GM12892 (cell line): ENCODE results near the genes TMEM42, CCR1 and LRRC2.

- RRBS: no CpG with 5 or more reads among the region's 37 CpGs
Measured at GRCh38 chr3:44760716-44761502, 510 bp downstream of the KIAA1143 start.

DNA sequence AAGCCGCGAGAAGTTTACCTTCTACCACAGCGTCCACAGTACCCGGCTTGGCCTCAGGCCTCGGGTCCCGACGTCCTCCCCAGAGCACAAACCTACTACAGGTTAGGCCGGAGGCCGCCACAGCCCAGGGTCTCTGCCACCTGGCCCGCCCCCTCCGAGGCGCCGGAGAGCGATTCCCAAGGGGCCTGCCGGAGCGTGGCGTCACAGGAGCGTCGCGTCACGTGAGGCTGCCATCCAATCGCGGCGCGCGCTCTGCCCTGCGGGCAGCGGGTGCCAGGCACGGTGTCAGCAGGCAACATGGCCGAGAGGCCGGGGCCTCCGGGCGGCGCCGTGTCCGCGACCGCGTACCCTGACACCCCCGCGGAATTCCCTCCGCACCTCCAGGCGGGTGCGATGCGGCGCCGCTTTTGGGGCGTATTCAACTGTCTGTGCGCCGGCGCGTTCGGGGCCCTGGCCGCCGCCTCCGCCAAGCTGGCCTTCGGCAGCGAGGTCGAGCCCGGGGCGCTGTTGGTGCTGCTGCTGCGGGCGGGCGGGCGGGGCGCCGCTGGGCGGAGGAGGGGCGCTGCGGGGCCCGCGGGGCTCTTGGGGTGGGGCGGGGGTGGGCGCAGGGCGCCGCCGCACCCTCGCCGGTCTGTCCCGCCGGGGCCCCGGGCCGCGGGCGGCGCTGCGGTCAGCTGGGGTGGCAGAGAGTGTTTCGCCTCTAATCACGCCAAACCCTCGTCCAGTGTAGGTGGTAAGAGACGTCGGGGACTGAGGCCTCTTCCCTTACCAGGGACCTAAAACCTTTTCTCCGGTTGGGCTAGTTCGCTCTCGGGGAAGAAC is at the start of gene TMEM42:
TMEM42 (plus strand) TSS at position 285 of the 822 bp plus-strand sequence.
- RRBS: 1% methylated on average over 21 of the region's 95 CpGs

GRCh38 chr3:45021398-45022029 is 4.6 kb upstream of the CLEC3B start:
- RRBS: no CpG with 5 or more reads among the region's 7 CpGs

DNA sequence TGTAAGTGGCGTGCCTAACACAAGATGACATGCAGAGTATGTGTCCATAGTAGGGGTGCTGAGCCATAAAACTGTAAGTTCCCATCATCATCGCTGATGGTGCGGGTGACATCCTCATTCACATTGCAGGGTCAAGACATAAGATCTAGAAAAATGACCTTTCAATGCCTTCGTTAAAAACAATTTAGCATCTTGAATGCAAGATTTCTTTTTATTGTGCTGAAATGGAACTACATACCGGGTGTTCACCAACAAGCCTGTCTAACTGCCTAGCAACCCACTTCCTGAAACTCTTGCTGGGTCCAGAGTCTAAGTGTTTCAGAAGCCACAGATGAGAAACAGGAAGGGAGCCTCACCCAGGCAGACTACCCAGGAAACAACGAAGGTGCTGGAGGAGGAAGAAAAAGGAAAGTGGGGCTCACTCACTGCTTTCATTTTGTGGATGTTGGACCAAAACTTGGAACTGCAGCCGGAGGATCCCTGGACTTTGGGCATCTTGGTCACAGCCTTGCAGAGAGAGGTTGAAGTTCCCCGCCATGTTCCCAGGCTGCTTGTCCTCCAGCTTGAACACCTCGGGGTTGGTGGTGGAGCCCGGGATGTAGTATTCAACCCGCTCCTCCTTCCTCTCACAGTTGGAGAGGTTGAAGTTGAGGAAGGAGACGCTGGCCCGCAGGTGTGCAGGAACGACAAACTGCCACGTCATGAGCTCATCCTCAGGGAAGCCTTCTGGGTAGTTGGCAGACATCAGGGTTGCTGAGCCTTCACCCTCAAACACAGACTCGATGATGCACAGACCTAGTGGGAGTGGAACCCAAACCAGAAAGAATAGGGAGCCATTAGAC is 35.9 kb downstream of the CDCP1 start:
- RRBS: no CpG with 5 or more reads among the region's 16 CpGs

GRCh38 chr3:45112828-45113453 is 33.2 kb downstream of the CDCP1 start:
- RRBS: no CpG with 5 or more reads among the region's 7 CpGs

DNA sequence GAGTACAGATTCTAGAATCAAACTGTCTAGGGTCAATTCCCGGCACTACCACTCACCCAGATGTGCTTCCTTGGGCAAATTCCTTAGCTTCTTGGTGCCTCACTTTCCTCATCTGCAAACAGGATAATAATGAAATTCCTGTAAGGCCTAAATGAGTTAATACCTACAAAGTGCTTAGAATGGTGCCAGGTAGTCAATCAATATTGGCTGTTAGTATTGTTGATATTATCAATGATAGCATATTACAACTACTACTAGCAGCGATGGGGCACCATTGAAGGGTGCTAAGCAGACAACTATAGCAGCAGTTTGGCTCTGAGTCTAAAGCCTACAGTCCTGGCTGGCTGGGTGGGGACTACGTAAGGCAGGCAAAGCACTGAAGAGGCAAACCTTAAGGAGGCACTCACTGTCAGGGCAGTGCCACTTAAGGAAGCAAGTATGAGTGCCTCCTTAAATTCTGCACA is 20.8 kb downstream of the CDCP1 start:
- RRBS: no CpG with 5 or more reads among the region's 3 CpGs

- RRBS: no CpG with 5 or more reads among the region's 4 CpGs
Measured at GRCh38 chr3:45138783-45139422, 7.3 kb downstream of the CDCP1 start.

GRCh38 chr3:45199879-45200530 is 26.1 kb downstream of the TMEM158 start:
- RRBS: no CpG with 5 or more reads among the region's 8 CpGs

- RRBS: no CpG with 5 or more reads among the region's 7 CpGs
Measured at GRCh38 chr3:45545445-45545986, 49.0 kb upstream of the LIMD1 start.

DNA sequence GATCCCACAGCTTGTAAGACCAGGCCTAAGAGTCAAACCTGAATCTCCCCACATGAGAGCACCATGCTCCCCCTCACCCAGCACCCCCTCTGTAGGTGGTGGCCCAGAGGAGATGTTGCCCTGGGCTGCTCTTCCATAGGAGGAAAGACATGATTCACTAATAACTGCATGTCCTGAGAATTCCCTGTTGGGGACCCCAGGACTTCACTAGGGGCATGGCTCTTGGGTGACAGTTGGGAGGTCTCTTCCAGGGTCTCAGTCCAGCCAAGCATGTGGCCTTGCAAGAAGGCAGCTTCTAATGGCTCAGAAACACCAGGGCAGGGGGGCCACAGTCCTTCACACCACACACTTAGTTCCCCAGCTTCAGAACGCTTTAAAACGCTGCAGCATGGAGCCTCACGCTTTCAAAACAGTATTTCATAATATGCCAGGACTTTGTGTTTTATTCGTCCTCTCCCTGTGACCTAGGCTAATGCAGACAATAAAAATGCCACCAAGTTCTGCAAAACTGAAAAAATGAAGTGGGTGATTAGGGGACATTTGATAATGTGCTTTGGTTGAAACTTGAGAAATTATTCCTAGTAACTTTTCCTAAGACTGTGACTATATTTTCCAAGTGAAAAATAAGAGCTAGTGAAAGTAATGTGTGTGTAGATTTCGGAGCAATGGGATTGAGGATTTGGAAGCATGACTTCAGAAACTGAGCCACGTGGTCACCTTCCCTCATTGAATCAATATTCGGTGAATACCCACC is 48.4 kb upstream of the LIMD1 start:
- RRBS: no CpG with 5 or more reads among the region's 7 CpGs

- RRBS: no CpG with 5 or more reads among the region's 4 CpGs
Measured at GRCh38 chr3:45653781-45654133, 35.4 kb upstream of the SACM1L start.

DNA sequence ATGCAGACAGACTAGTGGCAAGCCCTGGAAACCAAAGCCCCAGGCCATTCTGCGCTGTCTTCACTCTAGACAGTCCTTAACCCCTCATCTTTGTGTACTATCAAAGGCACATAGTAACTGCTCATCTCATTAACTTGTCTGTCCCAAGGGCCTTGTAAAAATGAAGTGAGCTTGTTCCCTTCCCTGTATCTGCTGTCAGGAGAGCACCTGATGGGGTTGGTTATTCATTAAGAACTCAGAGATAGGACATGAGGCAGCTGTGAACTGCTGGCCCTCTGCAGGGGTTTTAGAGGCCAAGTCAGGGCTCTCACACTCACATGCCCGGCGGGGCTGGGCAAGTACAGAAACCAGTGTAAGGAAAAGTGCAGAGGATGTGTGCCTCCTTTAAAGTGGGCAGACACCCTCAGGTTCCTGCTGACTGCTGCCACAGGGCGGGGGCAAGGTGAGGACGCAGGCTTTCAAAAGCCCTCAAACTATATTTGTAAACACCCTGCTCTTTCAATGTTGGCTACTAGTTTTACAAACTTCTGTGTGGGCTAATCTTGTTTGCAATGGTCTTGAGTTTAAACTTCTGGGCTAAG is 22.3 kb downstream of the CXCR6 start:
- RRBS: no CpG with 5 or more reads among the region's 5 CpGs

- RRBS: no CpG with 5 or more reads among the region's 6 CpGs
Measured at GRCh38 chr3:45986256-45986817, 9.3 kb downstream of the FYCO1 start.

- RRBS: no CpG with 5 or more reads among the region's 14 CpGs
Measured at GRCh38 chr3:46095067-46096276, 68.2 kb upstream of the XCR1 start.

DNA sequence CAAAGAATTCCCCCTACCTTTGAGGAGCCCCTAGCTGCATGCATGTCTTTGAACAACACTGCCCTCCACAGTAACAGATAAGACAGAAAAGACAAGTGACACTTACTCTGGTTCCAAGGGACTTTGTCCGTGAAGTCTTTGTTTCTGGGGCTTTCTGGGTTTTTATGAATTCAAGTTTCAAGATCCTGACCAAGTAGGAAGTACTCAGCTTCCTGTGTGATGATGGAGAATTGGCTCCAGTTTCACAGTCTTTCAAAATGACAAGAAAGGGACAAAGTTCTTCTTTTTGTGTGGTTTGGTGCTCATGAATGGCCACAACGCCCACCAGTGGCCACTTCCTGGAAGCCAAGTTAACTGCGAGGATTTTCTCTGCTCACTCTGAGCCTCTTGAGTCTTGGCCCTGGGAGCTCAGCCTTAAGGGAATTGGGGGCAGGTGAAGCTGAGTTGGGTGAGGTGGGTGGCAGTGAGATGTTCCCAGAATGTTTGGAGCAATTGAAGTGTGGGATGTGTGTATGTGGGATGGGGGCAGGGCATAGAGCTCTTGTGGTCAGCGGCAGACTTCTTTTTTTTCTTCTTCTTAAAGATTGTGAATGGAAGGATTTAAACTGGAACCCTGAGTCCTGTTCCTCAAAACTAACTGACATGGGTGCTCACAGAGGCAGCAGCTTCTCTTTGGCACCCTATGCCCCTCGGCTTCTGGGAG is at the start of gene CCR1:
CCR1 (minus strand) TSS at position 138 of the 703 bp plus-strand sequence.
- RRBS: no CpG with 5 or more reads among the region's 5 CpGs

GRCh38 chr3:46462152-46462525 is 2.6 kb downstream of the LTF start:
- RRBS: no CpG with 5 or more reads among the region's 3 CpGs

DNA sequence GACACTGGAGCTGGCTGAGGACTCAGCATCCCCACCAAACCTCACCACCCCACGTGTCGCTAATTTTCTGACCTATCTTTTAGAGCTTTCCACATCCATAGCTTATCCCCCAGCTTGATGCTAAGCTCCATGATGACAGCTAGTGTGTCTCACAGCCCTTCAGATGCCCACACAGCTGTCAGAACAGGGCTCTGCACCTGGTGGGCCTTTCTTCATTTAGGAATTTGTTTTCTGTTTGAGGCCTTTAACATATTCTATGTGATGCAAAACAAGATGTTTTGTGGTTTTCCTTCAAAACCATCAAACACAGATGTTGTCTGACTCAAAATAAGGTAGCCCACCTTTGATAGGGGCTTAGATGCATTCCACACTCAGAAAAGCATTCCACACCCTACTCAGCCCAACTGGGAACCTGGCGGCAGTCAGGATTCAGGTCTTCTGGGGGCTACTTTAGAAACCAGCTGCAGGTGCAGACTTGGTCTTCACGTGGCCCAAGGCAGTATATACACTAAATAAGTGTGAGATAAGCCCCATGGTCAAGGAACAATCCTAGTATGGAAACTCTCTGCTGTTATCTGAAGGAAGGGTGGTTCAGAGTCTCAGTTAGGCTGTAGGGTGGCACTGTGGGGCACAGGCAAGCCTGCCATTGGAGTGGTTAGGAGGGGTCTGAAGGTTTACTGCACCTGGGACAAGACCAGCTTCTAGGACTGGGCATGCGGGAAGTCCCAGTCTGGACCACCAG is 20.2 kb downstream of the LRRC2 start:
- RRBS: no CpG with 5 or more reads among the region's 5 CpGs

GRCh38 chr3:46565131-46565541 is 966 bp downstream of the LRRC2 start:
- RRBS: no CpG with 5 or more reads among the region's 5 CpGs

GRCh38 chr3:46565763-46566709 is at the start of gene LRRC2:
Gene LRRC2, minus strand, starts transcription at chr3:46566302.
- RRBS: 8% methylated on average over 11 of the region's 58 CpGs